Neural crest cell (in vitro differentiated cells): Measurements from ENCODE around the genes PPCS, C1orf50 and ZNF691.

DNA sequence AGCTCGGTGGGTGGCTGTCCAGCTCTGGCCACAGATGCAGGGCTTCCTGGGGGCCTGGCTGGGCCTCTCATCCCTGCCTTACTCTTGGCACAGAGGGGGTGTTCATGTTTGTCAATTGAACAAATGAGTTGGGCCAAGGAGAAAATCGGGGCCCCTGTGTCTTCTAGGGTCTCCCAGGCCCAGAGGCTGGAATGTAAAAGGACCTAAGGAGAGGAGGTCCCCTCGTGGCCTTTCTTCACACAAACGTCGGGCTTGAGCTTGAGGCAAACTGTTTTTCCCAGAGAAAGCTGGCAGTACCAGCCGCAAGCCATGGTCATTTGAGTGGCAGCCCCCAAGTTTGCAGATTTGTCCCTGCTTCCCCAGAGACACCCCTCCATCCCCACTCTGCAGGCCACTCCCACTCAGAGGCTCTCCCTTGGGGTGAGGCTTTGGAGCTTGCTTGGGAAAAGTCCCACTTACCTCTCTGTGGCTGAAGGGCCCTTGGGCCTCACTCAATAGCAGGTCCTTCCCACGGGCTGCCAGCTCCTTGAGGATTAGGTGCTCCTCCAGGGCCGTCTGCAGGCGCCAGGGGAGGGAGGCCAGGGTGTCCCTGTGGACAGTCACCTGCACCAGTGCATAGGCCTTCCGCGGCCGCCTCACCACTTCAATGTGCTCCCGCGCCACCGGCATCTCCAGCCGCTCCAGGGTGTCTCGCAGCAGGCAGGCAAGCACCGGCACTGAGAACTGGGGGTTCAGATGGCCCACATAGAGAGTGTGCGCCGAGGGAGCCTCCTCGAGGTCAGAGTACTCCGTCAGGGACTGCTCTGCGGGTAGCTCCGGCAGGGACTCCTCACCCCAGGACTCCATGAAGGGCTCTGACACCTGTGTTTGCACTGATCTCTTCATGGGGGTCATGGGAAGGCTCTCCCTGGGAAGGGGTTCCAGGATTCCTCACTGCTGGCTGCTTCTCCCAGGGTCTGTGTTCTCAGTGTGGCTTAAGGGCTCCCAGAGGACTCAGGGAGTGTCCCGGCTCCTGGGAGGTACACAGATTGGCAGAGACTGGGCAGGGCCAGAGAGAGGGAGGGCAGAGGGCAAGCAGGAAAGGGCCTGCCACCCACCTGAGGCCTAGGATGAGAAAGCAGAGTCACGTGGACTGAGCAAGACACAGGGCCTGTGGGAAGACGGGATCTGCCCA is 1.4 kb downstream of the SLFNL1 start:
- PRO-cap = no peak

DNA sequence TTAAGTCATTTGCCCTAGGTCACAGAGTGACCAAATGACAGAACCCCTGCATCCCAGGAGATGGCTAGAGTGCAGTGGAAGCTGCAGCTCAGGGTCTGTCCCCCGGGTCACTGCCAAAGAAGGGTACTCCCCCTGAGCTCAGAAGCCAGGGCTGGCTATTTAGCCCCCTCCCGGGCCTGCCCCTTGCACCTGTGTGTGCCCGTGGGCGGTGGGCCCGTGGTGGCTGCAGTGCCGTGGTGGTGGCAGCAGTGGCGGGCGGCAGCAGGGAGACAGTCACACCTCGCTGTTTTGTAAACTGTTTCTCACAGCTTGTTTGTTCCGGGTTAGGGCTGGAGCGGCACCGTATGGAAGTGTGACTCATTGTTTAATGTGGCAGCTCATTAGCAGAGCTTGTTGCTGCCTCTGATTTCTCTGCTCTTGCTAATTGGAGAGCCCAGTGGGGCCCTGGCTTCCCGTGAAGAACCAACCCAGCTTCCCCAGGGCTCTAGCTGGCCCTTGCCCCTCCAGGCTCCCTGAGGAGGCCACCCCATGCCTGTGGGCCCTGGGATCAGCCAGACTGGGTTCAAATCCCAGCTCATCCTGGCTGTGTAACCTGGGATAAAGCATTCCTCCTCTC is 99.9 kb upstream of the SCMH1 start:
- PRO-cap = no peak

DNA sequence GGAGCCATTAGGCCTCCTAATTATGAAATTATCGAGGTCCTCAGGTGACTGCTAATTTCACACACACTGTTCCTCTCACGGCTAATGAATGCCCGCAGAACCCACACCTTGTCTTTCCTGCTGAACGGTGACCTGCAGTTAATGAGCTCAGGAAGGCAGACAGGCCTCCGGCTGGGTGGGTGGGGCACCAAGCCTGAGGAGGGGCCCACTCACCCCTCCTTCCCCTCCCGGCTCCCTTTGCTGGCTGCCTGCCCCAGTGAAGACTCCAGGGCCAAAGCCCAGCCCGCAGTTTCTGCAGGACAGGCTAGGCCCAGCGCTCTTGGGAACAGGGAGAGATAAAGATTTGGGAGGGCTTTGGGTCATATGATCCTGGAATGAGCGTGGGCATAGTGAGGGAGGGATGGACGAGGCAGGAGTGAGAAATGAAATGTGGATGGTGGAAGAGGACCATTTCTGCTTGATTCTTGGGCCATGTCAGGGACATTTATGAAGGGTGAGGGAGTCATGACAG is 96.8 kb downstream of the EDN2 start:
- PRO-cap = no peak

GRCh38 chr1:41432381-41432839 is 52.1 kb downstream of the EDN2 start:
- PRO-cap = no peak

GRCh38 chr1:41501482-41502127 is 17.1 kb upstream of the EDN2 start:
- PRO-cap = no peak

GRCh38 chr1:41502822-41503338 is 18.4 kb upstream of the EDN2 start:
- PRO-cap = no peak

GRCh38 chr1:41514297-41514802 is 29.9 kb upstream of the EDN2 start:
- PRO-cap = no peak

GRCh38 chr1:41665082-41665889 is 180.8 kb upstream of the EDN2 start:
- PRO-cap = no peak

- PRO-cap = bidirectional peak, plus-strand start at chr1:42036122, minus-strand start at chr1:42035906
These were observed 116.8 kb upstream of the HIVEP3 start for GRCh38 chr1:42035108-42036372.

- PRO-cap = no peak
These were observed 13.0 kb upstream of the GUCA2A start for GRCh38 chr1:42177553-42178015.

DNA sequence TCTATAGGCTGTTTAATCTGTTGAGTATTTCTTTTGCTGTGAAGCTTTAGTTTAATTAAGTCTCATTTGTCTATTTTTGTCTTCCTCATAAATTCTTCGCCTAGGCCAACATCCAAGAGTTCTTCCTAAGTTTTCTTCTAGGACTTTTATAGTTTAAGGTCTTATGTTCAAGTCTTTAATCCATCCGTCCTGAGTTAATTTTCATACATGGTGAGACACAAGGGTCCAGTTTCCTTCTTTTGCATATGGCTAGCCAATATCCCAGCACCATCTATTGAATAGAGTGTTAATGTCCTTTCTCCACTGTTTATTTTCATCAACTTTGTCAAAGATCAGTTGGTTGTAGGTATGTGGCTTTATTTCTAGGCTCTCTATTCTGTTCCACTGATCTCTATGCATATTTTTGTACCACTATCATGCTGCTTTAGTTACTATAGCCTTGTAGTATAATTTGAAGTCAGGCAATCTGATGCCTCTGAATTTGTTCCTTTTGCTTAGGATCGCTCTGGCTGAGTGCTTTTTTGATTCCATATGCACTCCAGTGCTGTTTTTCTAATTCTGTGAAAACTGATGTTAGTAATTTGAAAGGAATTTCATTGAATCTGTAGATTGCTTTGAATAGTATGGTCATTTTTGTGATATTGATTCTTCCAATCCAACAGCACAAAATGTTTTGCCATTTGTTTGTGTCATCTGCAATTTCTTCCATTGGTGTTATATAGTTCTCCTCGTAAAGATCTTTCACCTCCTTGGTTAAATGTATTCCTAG is 38.6 kb downstream of the FOXJ3 start:
- PRO-cap = no peak

- PRO-cap = no peak
These were observed 884 bp upstream of the FOXJ3 start for GRCh38 chr1:42335751-42336486.

DNA sequence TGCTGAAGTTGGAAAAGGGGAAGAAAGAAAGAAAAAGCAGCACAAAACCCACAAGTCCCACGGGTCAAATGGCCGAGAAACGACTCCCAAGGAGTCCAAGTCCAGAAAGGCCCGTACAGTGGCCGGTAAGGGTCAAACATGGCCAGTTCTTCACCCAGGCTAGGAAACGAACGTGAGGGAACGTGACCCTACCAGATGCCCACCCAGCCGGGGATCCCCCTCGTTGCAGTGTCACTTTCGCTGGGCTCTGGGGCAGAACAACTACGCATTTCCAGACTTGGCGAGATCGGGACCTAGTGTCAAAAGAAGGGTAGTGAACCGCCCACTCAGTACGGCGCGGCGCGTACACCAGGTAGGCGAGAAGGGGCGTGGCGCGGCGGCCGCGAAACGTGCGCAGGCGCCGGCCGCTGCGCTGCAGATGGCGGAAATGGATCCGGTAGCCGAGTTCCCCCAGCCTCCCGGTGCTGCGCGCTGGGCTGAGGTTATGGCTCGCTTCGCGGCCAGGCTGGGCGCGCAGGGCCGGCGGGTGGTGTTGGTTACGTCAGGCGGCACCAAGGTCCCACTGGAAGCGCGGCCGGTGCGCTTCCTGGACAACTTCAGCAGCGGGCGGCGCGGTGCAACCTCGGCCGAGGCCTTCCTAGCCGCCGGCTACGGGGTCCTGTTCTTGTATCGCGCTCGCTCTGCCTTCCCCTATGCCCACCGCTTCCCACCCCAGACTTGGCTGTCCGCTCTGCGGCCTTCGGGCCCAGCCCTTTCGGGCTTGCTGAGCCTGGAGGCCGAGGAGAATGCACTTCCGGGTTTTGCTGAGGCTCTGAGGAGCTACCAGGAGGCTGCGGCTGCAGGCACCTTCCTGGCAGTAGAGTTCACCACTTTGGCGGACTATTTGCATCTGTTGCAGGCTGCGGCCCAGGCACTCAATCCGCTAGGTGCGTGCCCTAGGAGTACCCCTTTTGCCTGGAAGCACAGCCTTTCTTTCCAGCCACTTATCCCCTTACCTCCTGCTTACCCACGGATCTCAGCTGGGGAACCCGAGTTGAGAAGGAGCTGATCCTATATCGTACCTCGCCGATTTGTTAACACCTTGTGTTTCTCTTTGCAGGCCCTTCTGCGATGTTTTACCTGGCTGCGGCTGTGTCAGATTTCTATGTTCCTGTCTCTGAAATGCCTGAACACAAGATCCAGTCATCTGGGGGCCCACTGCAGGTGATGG is at the start of gene PPCS:
Gene PPCS (plus strand): TSS at position 396 of the 1,210 bp plus-strand sequence.
- PRO-cap = bidirectional peak, plus-strand start at position 412 of the sequence, minus-strand start at position 305 of the sequence

GRCh38 chr1:42686419-42687052 is 4.3 kb downstream of the YBX1 start:
- PRO-cap = no peak

DNA sequence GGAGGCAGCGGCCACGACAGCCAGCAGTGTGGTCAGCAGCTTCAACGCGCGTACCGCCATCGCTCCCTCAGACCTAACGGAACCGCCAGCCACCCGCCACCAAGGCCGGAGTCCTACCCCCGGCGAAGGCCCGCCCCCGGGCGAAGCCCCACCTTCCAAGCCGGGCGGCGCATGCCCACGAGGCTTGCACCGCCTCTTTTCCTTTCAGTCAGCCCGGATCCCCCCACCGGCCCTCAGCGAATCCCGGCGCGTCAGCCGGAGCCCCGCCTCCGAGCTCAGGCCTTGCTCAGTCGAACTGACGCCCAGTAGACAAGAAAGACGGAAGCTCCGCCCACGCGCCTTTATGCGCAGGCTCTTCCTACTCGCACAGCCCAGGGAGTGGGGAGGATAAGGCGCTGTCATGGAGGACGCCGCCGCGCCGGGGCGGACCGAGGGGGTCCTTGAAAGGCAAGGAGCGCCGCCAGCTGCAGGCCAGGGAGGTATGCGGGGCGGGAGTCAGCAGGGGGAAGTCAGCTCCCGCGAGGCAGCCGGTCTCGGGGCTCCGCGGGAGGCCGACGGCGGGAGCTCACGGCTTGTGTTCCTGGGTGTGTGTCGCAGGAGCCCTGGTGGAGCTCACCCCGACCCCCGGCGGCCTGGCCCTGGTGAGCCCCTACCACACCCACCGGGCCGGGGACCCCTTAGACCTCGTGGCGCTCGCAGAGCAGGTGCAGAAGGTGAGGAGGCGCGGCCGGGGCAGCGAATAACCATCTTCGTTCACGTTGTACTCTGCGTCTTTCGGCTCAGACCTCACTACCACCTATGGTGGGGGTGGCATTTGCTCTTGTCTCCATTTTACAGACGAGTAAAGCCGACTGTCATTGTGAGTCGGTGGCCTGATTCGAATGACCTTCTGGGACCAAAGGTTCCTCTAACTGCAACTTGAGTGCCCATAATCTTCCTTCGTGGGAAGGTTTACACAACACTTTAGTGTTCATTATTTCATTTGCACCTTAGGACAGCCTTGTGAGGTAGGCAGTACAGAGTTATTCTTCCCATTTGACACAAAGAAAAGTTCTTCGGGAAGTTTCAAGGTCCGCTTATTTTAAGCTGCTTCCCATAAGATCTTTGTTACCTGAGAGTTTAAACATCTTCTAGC is at the start of gene C1orf50:
Gene C1orf50 (plus strand): TSS at position 338 of the 1,135 bp plus-strand sequence.
- PRO-cap = bidirectional peak, plus-strand start at position 377 of the sequence, minus-strand start at position 75 of the sequence; bidirectional peak, plus-strand start at position 857 of the sequence, minus-strand start at position 643 of the sequence

GRCh38 chr1:42817883-42818395 is 742 bp upstream of the SVBP start:
- PRO-cap = no peak

GRCh38 chr1:42846500-42847379 is at the start of gene ZNF691:
Gene ZNF691 (plus strand): TSS chr1:42846613.
- PRO-cap = bidirectional peak, plus-strand start at chr1:42846634, minus-strand start at chr1:42846414

- PRO-cap = no peak
These were observed 1.4 kb downstream of the C1orf210 start for GRCh38 chr1:43283932-43284421.

GRCh38 chr1:43290221-43290900 is 5.0 kb upstream of the C1orf210 start:
- PRO-cap = no peak

GRCh38 chr1:43452557-43453720 is 792 bp downstream of the HYI start:
- PRO-cap = no peak